Vagina (tissue), 1 donor: ENCODE measurements around a stretch of chr7.

DNA sequence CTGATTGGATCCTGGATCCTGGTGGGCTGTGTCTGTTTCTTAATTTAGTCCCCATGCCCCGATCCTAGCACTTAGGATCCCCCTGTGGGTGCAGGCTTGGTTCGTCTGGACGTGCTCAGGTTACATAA is 20.1 kb downstream of the SBDS start:
- PRO-cap: no peak
- RAMPAGE, long total RNA: no peak

GRCh38 chr7:69502463-69502750 is 95.9 kb upstream of the AUTS2 start:
- PRO-cap: no peak
- RAMPAGE, long total RNA: no peak

DNA sequence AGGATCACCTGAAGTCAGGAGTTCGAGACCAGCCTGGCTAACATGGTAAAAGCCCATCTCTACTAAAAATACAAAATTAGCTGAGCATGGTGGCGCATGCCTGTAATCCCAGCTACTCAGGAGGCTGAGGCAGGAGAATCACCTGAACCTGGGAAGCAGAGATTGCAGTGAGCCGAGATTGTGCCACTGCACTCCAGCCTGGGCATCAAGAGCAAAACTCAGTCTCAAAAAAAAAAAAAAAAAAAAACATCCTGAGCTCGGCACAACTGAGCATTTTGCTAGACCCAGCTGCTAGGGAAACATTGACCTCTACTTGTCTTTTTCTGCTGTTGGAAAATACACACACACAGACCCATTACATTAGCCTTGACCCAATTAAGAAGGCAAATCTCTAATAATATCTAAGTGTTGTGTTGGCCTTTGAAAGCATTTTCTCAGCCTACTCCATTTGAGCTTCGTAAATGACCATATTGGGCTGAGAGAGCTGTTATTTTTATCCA is 92.4 kb upstream of the AUTS2 start:
- PRO-cap: no peak
- RAMPAGE, long total RNA: no peak

DNA sequence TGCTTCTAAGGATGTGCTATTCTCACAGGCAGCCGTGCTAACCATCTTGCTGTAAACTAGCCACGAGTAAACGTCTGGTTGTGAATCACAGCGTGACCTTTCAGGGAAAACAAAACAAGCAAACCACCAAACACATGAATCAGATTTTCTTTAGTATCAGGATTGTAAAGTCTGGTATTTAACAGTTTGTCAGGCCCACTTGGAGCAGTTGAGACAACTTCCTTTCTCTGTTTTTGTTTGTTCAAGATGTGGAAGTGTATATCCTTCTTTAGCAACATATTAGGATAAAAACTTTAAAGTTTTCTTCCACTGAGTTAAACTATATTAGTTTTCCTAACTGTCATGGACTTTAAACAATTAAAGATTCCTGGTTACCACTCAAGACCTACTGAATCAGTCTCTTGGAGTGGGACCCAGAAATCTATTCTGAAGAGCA is 32.1 kb downstream of the AUTS2 start:
- PRO-cap: no peak
- RAMPAGE, long total RNA: no peak

GRCh38 chr7:69645772-69646139 is 47.5 kb downstream of the AUTS2 start:
- PRO-cap: no peak
- RAMPAGE, long total RNA: start-site peak on the plus strand at chr7:69645872-69645942, 7 reads

DNA sequence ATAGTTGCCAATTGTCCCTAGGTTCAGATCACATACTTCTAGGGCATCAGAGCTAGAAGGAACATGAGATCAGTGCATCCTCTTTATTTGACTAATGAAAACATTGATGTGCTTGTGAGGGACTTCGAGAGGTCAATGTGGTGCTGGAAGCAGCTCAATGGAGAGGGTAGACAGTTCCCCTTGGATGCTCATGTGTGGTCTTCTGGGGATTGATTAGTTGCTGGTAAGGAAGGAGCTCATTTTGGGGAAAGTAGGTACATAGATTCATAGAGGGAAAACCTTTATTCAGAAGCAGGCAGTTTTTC is 103.6 kb downstream of the AUTS2 start:
- PRO-cap: no peak
- RAMPAGE, long total RNA: start-site peak on the plus strand centred at position 63 of the sequence, 113 bp wide, 11 reads

DNA sequence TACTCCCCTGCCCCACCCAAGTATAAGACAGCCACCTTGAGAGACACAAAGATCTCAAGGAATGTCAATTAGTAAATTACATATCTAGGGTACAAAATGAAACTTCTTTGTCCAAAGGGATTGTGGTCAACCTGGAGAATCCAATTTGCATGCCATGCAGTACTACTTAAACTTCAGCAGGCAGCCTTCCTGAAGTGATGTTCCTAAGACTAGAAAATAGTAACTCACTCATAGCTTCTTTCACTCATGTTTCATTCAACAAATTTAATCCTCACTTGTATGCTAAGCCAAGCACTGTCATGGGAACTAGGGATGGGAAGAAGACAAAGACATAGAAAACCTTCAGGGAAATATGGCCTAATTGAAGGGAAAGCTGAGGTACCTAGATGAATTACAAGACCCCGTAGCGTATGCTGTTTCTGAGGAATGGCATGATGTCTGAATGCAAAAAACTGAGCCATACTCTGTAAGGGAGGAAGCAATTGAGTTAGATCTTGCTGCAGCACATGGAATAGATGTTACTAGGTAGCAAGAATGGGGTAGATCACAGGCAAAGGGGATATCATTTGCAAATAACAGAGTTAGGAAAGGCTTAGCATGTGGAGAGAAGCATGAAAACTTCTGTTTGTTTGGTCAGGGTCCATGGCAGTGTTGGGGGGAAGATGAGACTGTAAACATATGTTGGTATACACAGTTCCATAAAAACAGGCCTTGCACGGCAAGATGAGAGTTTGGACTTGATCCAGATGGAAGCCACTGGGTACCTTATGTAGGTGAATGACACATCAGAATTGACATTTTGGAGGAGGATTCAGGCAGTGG is 681.8 kb upstream of the GALNT17 start:
- PRO-cap: no peak
- RAMPAGE, long total RNA: start-site peak on the plus strand centred at position 191 of the sequence, 208 bp wide, 13 reads

- PRO-cap: no peak
- RAMPAGE, long total RNA: start-site peak on the plus strand at chr7:70528729-70528758, 7 reads
Measured at GRCh38 chr7:70528454-70528998, 603.4 kb upstream of the GALNT17 start.

GRCh38 chr7:70571254-70571933 is 560.5 kb upstream of the GALNT17 start:
- PRO-cap: no peak
- RAMPAGE, long total RNA: no peak

- PRO-cap: no peak
- RAMPAGE, long total RNA: no peak
Measured at GRCh38 chr7:70571934-70572294, 560.0 kb upstream of the GALNT17 start.

GRCh38 chr7:70648009-70648632 is 483.8 kb upstream of the GALNT17 start:
- PRO-cap: no peak
- RAMPAGE, long total RNA: no peak

- PRO-cap: no peak
- RAMPAGE, long total RNA: no peak
Measured at GRCh38 chr7:70679505-70680094, 452.3 kb upstream of the GALNT17 start.

DNA sequence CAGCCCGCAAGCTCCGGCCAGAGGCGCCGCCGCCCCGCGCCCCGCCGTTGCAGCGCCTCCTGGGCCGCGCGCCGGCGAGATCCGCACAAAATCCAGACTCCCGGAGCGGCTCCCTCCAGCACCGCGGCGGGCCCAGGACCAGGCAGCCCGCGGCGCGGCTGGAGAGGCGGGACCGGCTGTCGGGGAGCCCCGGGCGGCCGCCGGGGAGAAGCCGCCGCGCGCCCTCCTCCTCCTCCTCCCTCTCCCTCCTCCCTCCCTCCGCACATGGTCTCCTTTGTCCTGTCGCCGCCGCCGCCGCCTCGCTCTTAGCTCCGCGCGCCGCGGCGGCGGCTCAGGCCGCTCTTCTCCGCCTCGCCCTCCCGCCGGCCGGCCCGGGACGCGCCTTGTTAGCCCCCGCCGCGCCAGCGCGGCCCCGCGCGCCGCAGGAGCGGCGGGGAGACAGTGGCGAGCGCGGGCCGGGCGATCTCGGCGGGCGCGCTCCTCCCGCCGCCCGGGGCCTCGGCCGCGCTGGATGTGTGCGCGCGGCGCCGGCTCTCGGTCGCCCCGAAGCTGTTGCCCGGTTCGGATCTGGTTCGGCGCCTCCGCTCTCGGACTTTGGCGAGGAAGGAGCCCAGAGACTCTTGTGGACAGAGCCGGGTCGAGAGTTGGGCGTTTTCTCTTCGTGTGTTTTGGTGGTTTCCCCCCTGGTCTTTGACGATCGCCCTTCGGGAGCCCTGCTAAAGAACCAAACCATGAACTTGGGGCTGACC is 437.5 kb upstream of the GALNT17 start:
- PRO-cap: bidirectional peak, plus-strand start at position 415 of the sequence, minus-strand start at position 378 of the sequence
- RAMPAGE, long total RNA: start-site peak on the plus strand centred at position 533 of the sequence, 130 bp wide, 17 reads; start-site peak on the plus strand centred at position 727 of the sequence, 68 bp wide, 23 reads

DNA sequence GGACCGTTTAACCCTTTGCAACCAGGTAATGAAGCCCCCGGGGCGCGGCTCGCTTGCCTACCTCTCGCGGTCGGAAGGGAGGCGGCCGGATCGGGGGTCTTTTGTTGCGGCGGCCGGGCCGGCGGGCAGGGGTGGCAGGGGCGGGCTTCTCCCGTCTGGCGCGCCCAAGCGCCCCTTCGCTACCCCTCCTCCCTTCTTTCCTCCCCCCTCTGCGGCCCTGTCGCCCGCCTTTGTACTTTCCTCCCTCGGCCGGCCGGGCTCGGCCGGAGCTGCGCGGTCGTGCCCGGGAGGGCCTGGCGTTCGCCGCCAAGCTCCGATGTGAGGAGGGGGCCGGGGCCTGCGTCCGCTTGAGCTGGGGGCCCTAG is 436.9 kb upstream of the GALNT17 start:
- PRO-cap: bidirectional peak, plus-strand start at position 248 of the sequence, minus-strand start at position 132 of the sequence
- RAMPAGE, long total RNA: no peak

DNA sequence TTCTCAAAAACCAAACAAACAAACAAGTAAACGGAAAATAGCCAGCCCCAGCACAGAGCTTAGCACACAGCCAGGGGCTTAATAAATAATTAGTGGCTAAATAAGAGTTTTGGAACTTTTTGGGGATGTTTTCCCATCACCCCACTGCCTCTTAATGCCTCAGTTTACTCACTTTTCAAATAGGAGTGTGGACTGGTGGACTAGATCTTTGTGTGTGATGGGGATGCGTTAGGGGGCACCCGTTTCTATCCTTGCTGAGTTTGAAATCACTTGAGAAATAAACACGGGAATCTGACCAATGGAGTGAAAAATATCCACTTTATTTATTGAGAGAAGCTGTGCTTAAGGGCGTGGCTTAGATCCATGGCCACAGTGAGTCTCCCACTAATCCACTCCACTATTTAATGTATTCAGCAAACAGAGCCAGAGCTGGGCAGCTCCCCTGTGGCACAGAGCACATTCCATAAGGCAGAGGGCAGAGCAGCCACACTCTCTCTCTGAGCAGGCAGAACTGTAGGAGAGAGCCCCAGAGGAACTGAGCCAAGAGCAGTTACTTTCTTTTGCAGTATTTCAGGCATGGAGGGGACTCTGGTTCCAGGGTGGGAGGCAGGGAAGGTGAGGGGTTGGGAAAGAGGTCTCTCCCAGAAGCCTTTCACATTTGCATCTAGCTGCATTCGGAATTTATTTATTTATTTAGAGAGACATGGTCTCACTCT is 105.9 kb downstream of the GALNT17 start:
- PRO-cap: no peak
- RAMPAGE, long total RNA: no peak

DNA sequence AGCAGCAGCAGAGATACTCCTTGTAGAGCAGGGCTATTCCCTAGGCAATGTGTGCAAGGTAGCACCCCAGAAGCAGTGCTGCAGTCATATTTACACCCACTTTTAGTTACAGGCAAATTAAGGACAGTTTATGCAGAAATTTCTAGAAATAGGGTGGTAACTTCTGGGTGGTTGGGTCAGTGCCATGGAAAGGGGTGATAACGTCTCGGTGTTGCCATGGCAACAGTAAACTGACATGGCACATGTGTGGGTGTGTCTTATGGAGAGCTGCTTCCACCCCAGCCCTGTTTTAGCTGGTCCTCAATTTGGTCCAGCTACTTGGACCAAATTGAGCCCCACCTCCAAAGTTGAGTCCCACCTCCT is 80.0 kb downstream of the CALN1 start:
- PRO-cap: no peak
- RAMPAGE, long total RNA: no peak

DNA sequence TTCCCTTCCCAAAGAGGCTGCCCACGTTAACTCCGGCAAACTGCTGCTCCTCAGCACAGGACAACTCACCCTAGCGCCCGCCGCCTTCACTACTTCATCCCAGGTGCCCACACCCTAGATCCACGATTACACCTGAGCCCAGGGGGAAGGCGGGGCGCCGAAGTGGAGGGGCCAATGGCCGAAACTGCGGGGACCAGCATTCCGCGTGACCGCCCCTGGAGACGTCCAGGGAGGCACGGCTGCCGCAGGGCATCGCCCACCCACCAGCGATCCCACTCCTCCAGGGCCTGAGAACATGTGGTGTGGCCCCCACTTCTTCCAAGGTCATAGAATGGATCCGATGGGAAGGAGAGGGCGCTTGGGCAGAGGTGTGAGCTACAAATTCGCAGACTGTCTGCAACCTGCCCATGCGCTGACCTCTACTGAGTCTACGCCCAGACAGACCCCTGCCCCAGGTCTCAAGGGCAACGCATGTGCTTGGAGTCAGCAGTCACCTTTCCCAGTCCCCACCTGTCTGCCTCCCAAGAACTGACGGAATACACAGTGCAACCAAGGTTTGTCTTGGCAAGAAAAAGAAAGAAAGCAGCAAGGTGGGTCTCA is 74.5 kb downstream of the CALN1 start:
- PRO-cap: unidirectional peak, minus-strand start at position 91 of the sequence
- RAMPAGE, long total RNA: no peak

DNA sequence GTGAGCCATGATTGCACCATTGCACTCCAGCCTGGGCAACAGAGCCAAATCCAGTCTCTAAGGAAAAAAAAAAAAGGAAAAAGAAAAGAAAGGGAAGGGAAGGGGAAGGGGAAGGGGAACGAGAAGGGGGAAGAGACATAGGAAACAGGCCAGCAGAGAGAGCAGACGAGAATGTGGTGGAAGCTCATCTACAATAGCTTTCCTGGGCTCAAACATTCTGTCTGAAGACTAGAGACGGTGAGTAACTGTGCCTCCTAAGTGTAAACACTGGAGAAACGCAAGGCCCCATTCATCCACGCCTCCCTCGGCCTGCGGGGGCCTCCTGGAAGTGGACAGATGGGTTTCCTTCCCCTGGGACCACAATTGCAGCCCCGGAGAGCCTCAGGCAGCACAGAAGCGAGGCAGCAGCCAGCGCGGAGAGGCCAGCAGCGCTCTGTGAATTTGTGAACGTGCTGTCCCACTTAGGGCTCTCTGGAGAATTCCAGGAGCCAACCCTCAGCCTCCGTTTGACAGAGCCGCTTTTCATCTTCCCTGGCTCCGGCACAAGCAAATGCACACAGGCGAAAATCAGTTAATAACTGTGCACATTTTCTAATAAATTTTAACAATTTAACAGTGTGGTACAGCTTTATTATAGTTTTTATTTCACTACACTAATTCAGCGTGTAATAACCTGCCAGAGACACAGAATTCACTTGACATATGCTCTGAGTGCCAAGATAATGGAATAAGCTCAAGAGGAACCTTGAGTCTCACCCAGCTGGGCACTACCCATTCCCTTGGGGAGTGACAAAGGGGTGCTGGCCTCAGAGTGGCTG is 23.2 kb upstream of the CALN1 start:
- PRO-cap: unidirectional peak, minus-strand start at position 435 of the sequence
- RAMPAGE, long total RNA: no peak

GRCh38 chr7:72910457-72911157 is 14.3 kb upstream of the POM121 start:
- PRO-cap: no peak
- RAMPAGE, long total RNA: no peak

DNA sequence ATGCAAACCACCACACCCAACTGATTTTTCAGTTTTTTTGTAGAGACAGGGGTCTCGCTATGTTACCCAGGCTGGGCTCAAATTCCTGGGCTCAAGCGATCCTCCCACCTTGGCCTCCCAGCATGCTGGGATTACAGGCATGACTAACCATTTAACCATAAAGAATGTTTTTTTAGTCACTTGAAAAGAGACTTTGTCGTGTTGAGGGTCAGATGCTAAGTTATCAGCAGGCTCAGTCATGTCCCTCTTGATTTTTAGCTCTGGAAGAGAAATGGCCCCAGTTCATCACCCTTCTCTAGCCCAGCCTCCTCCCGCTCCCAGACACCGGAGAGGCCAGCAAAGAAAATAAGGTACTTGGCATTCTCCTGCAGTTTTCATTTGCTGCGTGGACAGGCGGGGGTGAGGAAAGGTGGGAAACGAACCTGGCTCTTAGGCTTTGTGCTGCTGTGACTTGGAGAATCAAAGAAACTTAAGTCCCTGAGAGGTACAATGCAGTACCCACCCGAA is 13.5 kb downstream of the POM121 start:
- PRO-cap: no peak
- RAMPAGE, long total RNA: no peak